ENCODE measurements around the genes ZMYM5 and ZMYM2.

DNA sequence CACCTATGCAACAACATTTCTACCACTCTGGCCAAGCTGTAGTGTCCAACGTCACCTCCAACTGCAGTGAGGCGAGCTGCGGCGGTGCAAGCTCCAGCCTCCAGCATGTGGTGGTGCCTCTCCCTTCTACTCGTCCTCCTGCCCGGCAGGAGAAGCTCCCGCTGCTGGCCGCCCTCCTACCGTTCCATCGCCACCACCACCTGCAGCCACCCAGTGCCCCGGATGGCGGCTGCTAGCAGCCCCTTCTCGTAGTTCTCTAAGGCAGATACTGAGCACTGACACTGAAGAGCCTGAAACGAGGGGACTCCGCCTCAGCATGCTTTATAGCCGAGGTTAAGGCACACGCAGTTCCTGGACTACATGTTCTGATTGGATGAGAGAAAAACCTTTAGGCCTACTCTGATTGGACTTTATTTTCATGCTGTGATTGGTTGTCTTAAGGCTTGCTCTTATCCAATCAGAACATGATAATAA lies 63.6 kb downstream of the TUBA3C start:
- RRBS = 95% methylated on average over 2 of the region's 17 CpGs

DNA sequence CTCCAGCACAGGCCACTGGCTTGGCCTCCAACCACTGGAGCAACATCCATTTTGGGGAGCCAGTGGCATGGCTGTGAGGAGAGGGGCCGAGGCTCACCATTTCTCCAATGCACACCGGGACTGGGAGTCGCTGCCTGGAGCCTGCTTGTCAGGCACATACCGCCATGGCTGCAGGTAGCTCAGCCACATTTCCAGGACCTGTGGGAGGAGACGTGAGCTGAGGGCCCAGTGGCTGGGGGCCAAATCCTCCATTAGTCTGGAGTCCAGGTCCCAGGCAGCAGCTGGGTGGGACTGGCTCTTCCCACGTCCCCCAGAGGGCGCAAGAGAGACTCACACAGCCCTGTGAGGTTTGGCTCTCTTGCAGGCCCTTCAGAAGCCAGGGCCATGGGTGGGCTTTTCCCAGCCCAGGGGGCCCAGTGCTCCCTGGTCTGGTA lies 27.6 kb downstream of the TUBA3C start:
- RRBS = no CpG with 5 or more reads among the region's 7 CpGs

DNA sequence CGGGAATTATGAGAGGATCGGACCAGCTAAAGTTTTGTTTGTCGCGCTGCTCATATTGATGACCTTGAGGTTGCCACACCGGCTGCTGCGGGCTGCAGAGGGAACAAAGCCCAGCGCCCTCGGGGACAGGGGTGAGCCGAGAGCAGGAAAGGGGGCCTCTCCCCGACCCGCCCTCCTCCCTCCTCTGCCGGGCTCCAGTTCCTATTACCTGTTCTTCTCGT lies 162.7 kb upstream of the TUBA3C start:
- RRBS = no CpG with 5 or more reads among the region's 13 CpGs

GRCh38 chr13:19344588-19345423 lies 163.2 kb upstream of the TUBA3C start:
- RRBS = 59% methylated on average over 2 of the region's 58 CpGs

DNA sequence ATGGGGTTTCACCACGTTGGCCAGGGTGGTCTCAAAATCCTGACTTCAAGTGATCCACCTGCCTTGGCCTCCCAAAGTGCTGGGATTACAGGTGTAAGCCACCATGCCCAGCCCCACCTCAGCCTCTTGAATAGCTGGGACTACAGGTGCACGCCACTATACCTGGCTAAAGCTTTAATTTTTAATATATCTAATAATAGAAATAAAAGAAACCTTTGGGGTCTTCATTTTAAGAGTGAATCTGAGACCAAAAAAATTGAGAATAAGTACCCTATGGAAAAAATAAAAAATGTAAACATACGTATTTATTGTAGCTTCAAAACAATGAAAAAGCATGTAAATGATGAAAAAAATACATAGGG lies 14.7 kb downstream of the ZMYM5 start:
- RRBS = no CpG with 5 or more reads among the region's 3 CpGs

DNA sequence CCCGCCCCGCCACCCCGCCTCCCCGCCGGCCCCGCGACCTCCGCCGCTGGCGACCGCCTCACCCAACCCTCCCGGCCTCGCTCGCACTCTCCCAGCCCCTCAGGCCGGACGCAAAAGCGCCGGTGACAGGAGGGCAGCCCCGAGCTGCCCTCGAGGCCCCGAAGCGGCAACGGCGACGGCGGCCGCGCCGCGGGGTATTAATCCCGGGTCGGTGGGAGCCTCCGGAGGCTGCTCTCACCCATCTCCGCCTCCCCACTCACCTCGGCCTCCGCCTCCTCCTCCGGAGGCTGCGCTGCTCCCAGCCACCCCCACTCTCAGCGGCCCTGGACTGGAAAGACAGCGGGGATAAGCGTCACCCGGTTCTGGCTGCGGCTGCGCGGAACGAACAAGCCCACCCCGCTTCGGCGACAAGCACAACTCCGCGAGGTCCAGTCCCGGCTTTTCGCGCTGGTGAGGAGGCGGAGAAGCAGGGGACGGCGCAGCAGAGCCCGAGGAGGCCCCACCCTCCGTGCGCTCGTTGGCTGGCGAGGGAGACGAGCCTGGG lies at the start of gene ZMYM5:
Gene ZMYM5 (minus strand): TSS at position 460 of the 544 bp plus-strand sequence.
- RRBS = 2% methylated on average over 16 of the region's 63 CpGs

GRCh38 chr13:19864607-19865235 lies 1.3 kb upstream of the ZMYM5 start:
- RRBS = 5% methylated on average over 10 of the region's 33 CpGs

DNA sequence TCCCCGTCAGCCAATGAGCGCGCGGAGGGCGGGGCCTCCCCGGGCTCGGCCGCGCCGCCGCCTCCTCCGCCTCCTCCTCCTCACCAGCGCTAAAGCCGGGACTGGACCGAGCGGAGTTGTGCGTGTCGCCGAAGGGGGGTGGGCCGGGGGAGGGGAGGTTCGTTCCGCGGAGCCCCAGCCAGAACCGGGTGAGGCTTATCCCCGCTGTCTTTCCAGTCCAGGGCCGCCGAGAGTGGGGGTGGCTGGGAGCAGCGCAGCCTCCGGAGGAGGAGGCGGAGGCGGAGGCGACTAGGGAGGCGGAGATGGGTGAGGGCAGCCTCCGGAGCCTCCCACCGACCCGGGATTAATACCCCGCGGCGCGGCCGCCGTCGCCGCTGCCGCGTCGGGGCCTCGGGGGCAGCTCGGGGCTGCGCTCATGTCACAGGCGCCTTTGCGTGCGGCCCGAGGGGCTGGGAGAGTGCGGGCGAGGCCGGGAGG lies at the start of gene ZMYM2:
Gene ZMYM2 (plus strand): TSS at position 74 of the 477 bp plus-strand sequence.
- RRBS = 2% methylated on average over 33 of the region's 57 CpGs

DNA sequence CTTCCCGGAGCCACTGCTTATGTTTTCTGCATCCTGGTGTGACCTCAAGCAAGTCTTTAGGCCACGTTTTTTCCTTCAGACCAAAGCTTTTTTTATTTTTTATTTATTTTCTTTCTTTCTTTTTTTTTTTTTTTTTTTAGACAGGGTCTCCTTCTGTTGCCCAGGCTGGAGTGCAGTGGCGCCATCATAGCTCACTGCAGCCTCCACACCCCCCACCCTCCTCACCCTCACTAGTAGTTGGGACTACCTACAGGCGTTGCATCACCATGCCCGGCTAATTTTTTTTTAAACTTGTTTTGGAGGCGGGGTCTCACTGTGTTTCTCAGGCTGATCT lies 33.7 kb downstream of the GJA3 start:
- RRBS = no CpG with 5 or more reads among the region's 6 CpGs

GRCh38 chr13:20141066-20141474 lies 19.8 kb downstream of the GJA3 start:
- RRBS = no CpG with 5 or more reads among the region's 5 CpGs

DNA sequence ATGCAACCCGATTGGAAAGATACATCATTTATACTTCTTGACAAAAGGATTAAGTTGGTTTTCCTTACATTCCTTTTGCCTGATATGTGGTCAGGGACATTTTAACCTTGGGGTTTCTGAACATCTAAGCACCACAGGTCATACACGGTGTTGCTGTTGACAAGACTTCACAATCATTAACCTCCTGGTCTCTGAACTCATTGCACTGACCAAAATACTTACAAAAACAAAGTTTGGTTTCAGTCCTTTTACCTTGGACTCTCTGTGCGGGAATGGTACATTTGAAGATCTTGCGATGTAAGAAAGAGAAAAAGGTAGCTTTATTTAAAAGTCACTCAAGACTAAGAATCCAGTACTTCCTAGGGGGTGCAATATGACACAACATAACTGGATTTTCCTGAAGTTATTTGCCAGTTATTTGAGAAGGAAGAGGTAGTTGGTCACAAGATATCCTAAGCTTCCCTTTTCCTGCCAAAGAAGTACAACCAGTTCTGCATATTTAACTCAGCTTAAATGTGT lies 19.8 kb downstream of the CRYL1 start:
- RRBS = no CpG with 5 or more reads among the region's 4 CpGs

- RRBS = 80% methylated on average over 2 of the region's 4 CpGs
These were observed 2.0 kb downstream of the CRYL1 start for GRCh38 chr13:20523628-20524170.

DNA sequence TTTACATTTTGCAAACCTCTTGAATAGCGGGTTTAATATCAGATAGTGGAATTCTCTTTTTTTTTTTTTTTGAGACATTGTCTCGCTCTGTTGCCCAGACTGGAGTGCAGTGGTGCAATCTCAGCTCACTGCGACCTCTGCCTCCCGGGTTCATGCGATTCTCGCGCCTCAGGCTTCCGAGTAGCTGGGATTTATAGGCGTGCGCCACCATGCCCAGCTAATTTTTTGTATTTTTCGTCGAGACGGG lies 40.4 kb upstream of the XPO4 start:
- RRBS = no CpG with 5 or more reads among the region's 13 CpGs

DNA sequence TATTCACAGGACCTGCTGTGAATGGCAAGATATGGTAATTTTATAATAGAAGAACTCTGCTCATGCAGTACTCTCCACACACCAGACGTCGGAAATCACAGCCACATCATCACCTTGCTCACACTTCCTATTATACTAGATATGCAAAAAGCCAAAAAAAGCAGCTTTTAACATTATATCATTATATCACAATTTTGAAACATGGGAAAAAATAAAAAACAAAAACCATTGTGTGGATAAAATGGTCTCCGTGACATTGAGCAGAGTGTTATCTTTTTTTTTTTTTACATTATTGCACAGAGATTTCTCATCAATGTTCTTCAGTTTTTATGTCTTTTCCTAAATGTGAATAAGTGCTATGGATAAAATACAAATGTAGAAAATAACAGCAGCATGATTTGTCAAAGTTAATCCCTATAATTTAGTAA lies 71.6 kb upstream of the XPO4 start:
- RRBS = no CpG with 5 or more reads among the region's 3 CpGs

GRCh38 chr13:21014447-21015244 lies 46.7 kb downstream of the LATS2 start:
- RRBS = no CpG with 5 or more reads among the region's 9 CpGs

- RRBS = no CpG with 5 or more reads among the region's 12 CpGs
These were observed 15.5 kb downstream of the LATS2 start for GRCh38 chr13:21045799-21046384.

DNA sequence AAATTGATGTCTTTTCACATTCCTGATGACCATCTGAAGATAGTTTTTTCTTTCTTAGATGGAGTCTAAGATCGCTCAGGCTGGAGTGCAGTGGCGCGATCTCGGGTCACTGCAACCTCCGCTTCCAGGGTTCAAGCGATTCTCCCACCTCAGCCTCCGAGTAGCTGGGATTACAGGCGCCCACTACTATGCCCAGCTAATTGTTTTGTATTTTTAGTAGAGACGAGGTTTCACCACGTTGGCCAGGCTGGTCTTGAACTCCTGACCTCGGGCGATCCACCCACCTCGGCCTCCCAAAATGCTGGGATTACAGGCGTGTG lies 1.4 kb downstream of the SKA3 start:
- RRBS = no CpG with 5 or more reads among the region's 14 CpGs

DNA sequence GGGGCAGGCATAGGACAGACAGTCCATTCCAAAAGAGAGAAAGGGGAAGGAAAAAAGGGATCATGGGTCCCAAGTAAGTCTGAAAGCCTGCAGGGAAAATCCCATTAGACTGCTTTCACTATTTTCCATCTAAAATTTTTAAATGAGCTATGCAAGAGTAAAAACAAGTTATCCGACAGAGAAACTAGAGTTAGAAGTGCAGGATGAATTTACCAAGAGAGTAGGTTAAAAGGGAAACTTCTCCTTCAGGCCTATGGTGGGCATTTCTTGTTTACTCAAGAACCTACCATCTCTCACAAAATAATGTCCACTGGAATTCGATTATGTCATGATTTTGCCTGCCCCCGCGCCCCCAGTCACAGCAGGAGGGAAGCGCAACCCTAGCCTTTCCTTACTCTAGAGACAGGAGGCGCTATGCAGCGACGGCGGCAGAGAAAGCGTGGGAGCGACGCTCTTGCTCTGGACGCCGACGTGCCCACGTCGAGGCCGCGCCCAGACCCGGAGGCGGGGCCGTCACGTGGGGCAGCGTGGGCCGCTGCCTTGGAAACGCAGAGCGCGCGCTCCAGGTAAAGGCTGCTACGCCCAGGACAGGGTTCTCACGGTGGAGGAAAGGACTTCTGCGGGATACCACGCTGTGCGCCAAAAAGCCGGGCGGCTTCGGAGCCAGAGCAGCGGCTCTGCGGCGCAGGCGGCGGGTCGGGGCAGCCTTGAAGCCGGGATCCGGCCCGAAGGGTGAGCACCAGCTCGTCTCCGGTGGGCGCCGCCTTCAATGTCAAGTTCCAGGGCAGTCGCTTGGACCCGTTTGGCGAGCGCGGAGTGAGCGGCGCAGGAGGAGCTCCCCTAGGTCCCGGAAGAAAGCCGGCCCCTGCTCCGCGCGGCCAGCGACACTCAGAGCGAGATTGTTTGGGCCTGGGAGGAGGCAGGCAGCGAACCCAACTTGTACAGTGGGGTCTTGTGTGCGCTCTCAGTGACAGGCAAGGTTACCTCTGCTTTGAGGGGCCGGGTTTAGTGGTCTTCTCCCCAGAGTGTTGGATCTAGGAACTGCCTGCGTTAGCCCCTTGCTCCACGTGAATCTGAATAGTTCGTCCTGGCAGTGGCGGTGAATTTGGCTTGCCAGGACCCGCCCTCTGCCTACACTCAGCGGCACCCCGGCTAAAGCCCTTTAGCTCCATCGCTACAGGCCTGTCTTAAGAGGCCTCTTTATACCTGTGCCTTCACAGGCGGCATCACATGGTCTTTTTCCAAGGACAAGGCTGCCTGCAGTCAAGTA lies 121.6 kb downstream of the MRPL57 start:
- RRBS = 3% methylated on average over 16 of the region's 76 CpGs

GRCh38 chr13:21326800-21327777 lies 132.0 kb downstream of the ZDHHC20 start:
- RRBS = no CpG with 5 or more reads among the region's 19 CpGs

Measured in iris pigment epithelial cell (primary cell).